ENCODE measurements around the gene TXNDC8.

GRCh38 chr9:109417840-109418501 lies 80.1 kb downstream of the PTPN3 start:
- PRO-cap: no peak
- RAMPAGE, long total RNA, 3 experiments: no peak in any of the 3 experiments

DNA sequence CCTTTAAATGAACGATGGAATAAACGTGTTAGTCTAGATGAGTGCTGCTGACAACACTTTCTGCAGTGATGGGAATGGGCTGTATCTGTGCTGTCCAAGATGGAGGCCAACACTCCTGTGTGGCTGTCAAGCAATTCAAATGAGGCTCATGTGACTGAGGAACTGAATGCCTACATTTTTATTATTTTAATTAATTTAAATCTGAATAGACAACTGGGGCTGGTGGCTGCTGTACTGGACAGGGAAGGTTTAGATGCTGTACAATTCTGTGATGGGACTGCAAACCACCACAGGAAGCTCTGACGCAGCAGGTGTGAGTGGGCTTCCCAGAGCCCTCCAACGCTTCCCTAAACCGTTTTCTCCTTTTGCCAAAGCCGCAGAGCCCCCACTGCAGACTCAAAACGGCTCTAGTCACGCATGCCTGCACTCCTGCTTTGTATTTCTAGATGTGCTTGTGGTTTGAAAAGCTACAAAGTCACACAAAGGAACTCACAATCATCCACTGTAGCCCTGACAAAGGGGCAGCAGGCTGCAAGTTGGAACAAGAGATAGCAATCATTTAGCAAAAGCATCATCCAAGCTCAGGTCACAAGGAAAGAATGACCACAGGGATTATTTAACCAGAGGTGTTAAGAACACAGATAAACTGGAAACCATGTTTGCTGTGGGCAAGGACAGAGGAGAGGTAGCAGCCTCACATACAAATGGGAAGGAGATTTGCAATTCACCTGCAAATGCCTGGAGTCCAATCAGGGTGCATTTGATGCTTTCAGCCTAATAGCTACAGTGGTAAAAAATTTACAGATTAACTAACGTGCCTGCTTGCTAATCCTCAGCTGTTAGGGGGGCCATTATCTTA lies 79.3 kb downstream of the PTPN3 start:
- PRO-cap: no peak
- RAMPAGE, long total RNA, 3 experiments: no peak in any of the 3 experiments

DNA sequence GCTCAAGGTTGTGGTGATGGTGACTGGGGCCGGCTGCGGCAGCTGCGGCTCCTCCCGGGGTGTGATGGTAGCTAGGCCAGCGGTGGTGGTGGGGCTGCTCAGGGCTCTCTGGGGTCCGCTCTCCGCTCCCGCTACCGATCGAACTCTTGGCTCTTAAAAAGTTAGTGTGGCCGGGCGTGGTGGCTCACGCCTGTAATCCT lies 36.1 kb upstream of the PTPN3 start:
- PRO-cap: no peak
- RAMPAGE, long total RNA, 3 experiments: no peak in any of the 3 experiments

GRCh38 chr9:109705401-109705938 lies 74.5 kb upstream of the PALM2AKAP2 start:
- PRO-cap: no peak
- RAMPAGE, long total RNA, 3 experiments: no peak in any of the 3 experiments

DNA sequence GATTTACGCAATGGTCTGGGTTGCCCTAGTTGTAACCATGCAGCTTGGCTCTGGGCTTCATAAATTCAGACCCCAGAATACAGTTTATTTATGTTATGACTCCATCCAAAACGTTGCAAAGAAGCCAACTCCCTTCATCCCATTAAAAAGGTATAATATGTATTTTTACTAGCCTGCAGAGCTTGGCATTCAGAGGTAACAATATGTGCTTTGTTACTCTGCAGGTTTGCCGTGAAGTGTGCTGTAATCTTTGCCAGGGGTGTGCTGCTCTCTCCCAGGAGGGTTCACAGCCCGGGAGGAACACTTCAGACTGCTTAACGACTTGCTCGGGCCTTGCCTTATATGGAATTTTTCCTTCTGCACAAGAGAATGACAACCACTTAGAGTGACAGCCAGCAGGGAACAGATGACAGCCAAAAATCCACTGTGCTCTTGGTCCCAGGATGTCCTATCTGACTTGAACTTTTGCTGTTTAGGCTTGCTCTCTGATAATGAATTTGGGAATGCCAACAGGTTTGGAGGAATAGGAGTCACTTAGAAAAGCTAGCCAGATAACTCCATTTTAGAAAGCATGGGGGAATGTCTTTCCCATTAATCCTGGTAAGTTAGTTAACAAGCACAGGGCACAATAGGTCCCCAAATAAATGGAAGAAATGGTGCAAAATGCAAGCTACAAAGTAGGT lies 34.1 kb upstream of the PALM2AKAP2 start:
- PRO-cap: bidirectional peak, plus-strand start at position 402 of the sequence, minus-strand start at position 240 of the sequence
- RAMPAGE, long total RNA, 3 experiments: no peak in any of the 3 experiments

GRCh38 chr9:109811783-109812252 lies 31.8 kb downstream of the PALM2AKAP2 start:
- PRO-cap: no peak
- RAMPAGE, long total RNA, 3 experiments: no peak in any of the 3 experiments

DNA sequence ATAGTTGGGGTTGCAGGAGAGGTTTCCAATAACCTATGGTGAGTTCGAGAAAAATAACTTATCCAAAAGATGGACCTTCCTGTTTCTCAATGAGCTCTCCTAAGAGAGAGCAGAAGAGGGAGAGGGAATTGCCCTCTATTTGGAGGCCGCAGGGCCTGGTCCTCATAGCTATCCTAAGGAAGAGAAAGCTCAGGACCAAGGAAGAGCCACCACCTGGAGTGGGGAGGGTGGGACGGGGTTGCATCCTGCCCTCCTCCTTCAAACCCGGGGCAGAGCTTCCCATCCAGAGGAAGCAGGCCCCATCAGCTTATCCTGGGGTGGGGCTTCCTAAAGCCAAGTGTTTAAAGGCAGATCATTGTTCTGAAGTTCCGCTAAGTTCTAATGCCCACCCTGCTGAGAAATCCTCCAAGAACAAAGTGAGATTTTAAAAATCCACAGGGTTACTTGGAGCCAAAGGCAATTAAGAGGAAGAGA lies 210.3 kb downstream of the C9orf152 start:
- PRO-cap: no peak
- RAMPAGE, long total RNA, 3 experiments: no peak in any of the 3 experiments

- PRO-cap: no peak
- RAMPAGE, long total RNA, 3 experiments: no peak in any of the 3 experiments
Observed at GRCh38 chr9:110126142-110127154, 81.5 kb downstream of the C9orf152 start.

- PRO-cap: unidirectional peak, plus-strand start at chr9:110189233
- RAMPAGE, long total RNA, 3 experiments: no peak in any of the 3 experiments
Observed at GRCh38 chr9:110189000-110189506, 18.9 kb downstream of the C9orf152 start.

DNA sequence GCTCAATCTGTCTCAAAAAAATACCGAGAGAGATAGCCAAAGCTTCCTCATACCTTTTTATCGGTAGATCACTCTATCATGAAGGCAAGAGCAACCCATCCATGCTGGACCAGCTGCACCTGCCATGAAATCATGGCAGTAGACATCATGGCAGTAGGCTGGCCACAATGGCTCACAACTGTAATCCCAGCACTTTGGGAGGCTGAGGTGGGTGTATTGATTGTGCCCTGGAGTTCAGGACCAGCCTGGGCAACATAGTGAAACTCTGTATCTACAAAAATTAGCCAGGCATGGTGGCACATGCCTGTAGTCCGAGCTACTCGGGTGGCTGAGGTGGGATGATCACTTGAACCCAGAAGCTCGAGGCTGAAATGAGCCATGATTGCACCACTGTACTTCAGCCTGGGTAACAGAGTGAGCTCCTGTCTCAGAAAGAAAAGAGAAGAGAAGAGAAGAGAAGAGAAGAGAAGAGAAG lies 1.5 kb upstream of the C9orf152 start:
- PRO-cap: no peak
- RAMPAGE, long total RNA, 3 experiments: no peak in any of the 3 experiments

DNA sequence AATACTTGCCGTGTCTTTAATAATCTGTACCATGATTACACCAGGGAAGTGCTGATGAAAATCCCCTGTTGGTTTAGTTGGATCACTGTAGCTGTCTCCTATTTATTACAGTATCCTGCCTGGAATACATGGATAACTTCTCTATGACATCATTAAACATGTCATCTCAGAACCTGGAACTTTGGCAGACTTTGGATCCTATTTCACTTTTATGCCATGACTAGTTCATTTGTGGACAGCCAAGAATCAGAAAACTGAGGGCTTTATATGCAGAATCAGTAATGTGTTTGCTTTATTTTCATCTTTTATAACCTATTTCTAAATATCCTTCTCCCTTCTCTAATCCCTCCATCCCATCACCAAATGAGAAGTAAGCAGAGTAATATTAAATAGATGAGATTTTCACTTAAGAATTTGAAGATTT lies at the start of gene TXNDC8:
Gene TXNDC8 (minus strand): TSS at position 100 of the 424 bp plus-strand sequence.
- PRO-cap: no peak
- RAMPAGE, long total RNA, 3 experiments: no peak in any of the 3 experiments

- PRO-cap: no peak
- RAMPAGE, long total RNA, 3 experiments: no peak in any of the 3 experiments
Observed at GRCh38 chr9:110828158-110828865, 159.7 kb downstream of the MUSK start.

GRCh38 chr9:111028993-111029816 lies 9.1 kb downstream of the LPAR1 start:
- PRO-cap: no peak
- RAMPAGE, long total RNA, 3 experiments: start-site peak on the minus strand in 1 of 3 experiments, at chr9:111029485-111029718 at its widest, 27 reads per replicate

- PRO-cap: no peak
- RAMPAGE, long total RNA, 3 experiments: no peak in any of the 3 experiments
Observed at GRCh38 chr9:111451555-111451921, 32.6 kb downstream of the ECPAS start.

- PRO-cap: unidirectional peak, plus-strand start at chr9:111482821; unidirectional peak, plus-strand start at chr9:111483129; bidirectional peak, plus-strand start at chr9:111483320, minus-strand start at chr9:111483289; bidirectional peak, plus-strand start at chr9:111483583, minus-strand start at chr9:111483515
- RAMPAGE, long total RNA, 3 experiments: start-site peak on the minus strand in 2 of 3 experiments, at chr9:111483515-111483574 at its widest, 24 to 133 reads per replicate
Observed at GRCh38 chr9:111482579-111483736, 1.2 kb downstream of the ECPAS start.

DNA sequence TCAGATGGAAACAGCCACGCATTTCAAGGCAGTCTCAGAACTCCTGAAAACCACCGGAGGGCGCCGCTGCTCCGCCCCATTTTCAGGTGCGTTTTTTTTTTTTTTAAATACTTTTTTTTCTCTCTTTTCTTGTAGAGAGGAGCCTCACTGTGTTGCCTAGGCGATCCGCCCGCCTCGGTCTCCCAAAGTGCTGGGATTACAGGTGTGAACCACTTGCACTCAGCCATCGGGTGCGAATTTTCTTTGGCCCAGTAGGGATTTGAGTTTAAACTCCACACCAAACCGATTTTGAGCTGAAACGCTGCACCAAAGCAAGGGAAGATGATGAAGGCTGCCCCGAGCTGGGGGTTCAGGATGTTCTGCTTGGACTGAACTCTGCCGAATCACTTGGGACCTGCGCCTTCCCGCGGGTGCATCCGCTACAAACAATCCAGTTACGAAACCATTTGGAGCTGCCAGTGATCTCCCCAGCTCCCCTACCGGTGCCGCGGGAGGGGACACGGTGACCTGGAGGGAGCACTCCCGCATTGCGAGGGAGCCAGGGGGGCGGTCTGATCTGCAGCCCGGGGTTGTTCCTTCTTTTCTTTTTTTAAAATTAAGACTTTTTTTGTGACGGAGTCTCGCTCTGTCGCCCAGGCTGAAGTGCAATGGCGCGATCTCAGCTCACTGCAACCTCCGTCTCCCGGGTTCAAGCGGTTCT lies 1.4 kb downstream of the PTGR1 start:
- PRO-cap: bidirectional peak, plus-strand start at position 527 of the sequence, minus-strand start at position 385 of the sequence
- RAMPAGE, long total RNA, 3 experiments: no peak in any of the 3 experiments

GRCh38 chr9:111604742-111605500 lies 5.5 kb upstream of the PTGR1 start:
- PRO-cap: no peak
- RAMPAGE, long total RNA, 3 experiments: no peak in any of the 3 experiments

DNA sequence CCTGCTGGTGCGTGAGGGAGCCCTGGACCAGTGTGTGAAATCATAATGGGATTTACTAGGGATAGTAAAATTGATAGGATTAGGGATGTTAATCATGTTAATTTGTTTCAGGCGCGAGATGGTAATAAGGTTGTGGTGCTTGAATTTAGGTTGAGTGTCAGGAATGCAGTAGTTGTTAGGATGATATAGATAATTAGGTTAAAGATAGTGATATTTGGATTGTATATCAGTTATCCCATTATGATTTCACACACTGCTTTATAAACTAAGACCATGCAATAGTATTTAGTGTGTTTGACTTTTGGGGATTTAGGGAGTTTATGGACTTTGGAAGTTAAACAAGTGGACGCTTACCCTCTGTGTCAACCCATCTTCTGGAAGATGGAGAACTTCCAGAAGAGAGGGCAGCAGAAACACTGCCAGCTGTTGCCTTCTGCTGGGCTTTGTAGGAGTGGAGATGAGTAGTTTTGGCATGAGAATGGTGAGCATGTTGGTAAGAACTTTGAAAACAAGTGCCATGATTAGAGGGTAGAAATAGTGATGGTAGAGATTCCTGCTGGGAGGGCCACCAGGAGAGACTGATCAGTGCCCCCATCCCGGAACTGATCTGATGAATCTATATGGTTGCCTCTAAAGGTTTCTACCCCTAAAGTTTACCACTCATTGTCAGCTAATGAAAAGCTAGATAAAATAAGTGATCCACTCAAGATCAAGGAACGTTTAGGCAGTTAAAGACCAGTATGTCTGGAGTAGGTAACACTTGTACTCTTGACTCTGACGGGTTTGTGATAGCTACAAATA lies 2.2 kb downstream of the DNAJC25 start:
- PRO-cap: no peak
- RAMPAGE, long total RNA, 3 experiments: no peak in any of the 3 experiments

- PRO-cap: no peak
- RAMPAGE, long total RNA, 3 experiments: no peak in any of the 3 experiments
Observed at GRCh38 chr9:111662900-111663753, 1.7 kb downstream of the GNG10 start.

- PRO-cap: no peak
- RAMPAGE, long total RNA, 3 experiments: no peak in any of the 3 experiments
Observed at GRCh38 chr9:111935523-111936687, 39.3 kb downstream of the UGCG start.

Data from subcutaneous adipose tissue (tissue), 3 donors.